Sigmoid colon (tissue), 4 donors: ENCODE measurements around the genes SPEF1 and SLC23A2.

GRCh38 chr20:3766865-3767478 is 581 bp downstream of the ADISSP start:
- PRO-cap: no peak
- RAMPAGE, long total RNA, 4 experiments: no peak in any of the 4 experiments

DNA sequence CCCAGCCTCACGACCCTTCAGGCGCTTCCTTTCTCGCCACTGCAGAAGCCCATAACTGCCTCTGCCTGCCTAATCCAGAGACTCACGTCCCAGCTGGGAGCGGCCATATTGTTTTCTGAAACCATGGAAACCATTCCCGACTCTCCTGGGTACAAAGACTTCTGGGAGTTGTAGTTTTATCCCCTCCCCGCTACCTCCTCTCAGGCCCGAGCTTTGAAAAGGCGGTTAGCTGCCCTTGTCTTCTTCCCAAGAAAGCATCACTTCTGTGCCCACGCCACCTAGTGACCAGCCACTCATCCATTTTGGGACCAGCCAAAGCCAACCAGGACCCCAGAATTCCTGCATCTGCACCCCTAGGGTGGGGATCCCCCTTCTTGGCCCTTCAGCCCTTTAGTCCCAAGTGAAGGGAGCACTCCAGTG is at the start of gene SPEF1:
Gene SPEF1, minus strand, starts transcription at position 117 of the 420 bp plus-strand sequence.
- PRO-cap: no peak
- RAMPAGE, long total RNA, 4 experiments: no peak in any of the 4 experiments

DNA sequence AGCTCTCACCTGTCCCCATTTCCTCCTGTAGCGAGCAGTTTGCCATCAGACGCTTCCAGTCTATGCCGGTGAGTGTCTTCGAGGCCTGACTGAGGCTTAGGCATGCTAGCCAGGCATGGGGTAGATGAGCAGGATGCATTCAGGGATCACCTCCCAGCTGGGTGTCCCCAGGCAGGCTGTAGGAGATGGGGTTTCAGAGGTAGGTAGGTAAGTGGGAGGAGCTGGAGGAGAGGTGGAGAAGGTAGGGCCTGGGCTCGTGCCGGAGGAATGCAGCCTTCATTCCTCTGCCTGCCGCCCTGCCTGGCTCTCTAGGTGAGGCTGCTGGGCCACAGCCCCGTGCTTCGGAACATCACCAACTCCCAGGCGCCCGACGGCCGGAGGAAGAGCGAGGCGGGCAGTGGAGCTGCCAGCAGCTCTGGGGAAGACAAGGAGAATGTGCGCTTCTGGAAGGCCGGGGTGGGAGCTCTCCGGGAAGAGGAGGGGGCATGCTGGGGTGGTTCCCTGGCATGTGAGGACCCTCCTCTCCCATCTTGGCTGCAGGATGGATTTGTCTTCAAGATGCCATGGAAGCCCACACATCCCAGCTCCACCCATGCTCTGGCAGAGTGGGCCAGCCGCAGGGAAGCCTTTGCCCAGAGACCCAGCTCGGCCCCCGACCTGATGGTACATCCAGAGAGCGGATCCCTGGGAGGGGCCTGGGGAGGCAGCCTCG is 4.5 kb downstream of the CDC25B start:
- PRO-cap: no peak
- RAMPAGE, long total RNA, 4 experiments: no peak in any of the 4 experiments

DNA sequence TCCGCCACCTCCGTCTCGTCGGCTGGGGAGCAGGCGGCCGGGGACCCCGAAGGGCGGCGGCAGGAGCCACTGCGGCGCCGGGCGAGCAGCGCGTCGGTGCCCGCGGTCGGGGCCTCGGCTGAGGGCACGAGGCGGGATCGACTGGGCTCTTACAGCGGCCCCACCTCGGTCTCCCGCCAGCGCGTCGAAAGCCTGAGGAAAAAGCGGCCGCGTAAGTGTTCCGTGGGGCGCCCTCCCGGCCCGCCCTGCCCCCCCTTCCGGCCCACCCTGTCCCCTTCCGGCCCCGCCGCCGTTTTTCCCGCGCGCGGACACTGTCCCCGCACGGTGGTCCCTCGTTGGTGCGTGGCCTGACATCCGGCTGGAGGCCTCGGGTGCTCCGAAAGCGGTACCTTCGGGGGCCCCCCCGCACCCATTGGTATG is 341 bp downstream of the PANK2 start:
- PRO-cap: no peak
- RAMPAGE, long total RNA, 4 experiments: start-site peak on the plus strand in 1 of 4 experiments, centred at positions 113 to 302 of the sequence, 8 to 20 reads per replicate

- PRO-cap: no peak
- RAMPAGE, long total RNA, 4 experiments: no peak in any of the 4 experiments
Measured at GRCh38 chr20:3924815-3925436, 35.7 kb downstream of the PANK2 start.

DNA sequence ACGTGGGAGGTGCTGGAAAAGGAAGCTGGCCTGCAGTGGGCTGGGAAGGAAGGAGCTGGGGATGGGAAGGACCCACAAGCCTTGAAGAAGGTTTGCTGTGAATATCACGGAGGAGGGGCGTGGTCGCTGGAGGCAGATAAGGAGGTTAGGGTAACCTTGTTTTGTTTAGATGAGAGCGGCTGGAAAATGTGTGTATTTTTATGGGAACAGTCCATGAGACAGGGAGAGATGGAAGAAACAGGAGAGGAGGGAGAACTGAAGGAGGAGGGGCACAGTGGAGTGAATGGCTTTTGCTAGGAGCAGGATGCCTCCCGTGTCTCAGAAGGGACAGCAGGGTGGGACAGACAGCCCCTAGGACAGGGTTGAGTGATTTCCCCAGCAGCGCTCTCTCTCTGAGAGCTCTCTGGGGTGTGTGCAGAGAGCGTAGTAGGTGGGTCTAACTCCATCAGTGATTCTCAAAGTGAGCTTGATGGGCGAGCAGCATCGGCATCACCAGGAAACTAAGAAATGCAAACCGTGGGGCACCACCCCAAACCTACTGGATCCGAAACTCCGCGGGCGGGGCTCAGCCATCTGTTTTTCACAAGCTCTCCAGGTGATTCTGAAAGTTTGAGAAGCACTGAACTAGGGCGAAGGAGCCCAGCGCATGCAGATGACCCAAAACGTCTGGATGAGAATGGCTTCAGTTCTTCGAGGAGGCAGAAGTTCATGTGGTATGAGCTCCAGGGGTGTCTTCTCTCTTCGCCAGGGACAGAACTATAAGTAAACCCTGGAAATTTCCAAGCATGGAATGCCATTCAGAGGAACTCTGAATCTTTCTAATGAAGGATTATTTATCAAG is 13.8 kb upstream of the SMOX start:
- PRO-cap: no peak
- RAMPAGE, long total RNA, 4 experiments: no peak in any of the 4 experiments

GRCh38 chr20:4153236-4153651 is 4.6 kb downstream of the SMOX start:
- PRO-cap: no peak
- RAMPAGE, long total RNA, 4 experiments: no peak in any of the 4 experiments

GRCh38 chr20:4183265-4183481 is 34.5 kb downstream of the SMOX start:
- PRO-cap: no peak
- RAMPAGE, long total RNA, 4 experiments: no peak in any of the 4 experiments

DNA sequence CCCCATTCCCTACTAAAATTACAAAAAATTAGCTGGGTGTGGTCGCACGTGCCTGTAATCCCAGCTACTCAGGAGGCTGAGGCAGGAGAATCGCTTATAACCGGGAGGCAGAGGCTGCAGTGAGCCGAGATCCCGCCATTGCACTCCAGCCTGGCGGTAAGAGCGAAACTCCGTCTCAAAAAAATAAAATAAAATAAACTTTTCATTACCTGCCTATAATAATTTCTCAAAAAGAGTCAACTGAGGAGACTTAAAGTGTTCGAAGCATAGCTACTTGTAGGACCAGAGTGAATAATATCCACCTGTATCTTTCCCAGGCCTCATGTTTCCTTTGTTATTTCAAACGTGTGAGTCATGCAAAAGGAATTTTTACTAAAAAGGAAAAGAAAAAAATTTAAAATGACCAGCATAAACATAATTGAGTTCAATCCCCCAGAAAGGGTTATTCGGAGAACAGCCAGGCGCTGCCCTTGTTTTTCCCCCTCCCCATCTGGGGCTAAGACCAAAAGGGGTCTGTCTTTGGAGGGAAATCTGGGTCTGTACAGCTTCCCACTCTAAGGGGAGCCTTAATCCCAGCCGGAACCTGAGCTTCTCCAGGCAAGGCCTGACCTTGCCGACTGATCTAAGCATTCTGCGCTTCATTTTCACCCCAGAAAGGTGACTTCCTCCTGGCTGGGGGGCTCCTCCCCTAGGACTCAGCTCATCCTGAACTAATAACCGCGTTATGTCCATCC is 17.5 kb downstream of the PRNP start:
- PRO-cap: no peak
- RAMPAGE, long total RNA, 4 experiments: no peak in any of the 4 experiments

- PRO-cap: no peak
- RAMPAGE, long total RNA, 4 experiments: no peak in any of the 4 experiments
Measured at GRCh38 chr20:4814144-4814603, 9.2 kb downstream of the RASSF2 start.

GRCh38 chr20:4886015-4886272 is 62.5 kb upstream of the RASSF2 start:
- PRO-cap: no peak
- RAMPAGE, long total RNA, 4 experiments: no peak in any of the 4 experiments

- PRO-cap: no peak
- RAMPAGE, long total RNA, 4 experiments: no peak in any of the 4 experiments
Measured at GRCh38 chr20:4919162-4919893, 82.0 kb downstream of the SLC23A2 start.

GRCh38 chr20:4922117-4922684 is 79.1 kb downstream of the SLC23A2 start:
- PRO-cap: no peak
- RAMPAGE, long total RNA, 4 experiments: no peak in any of the 4 experiments

DNA sequence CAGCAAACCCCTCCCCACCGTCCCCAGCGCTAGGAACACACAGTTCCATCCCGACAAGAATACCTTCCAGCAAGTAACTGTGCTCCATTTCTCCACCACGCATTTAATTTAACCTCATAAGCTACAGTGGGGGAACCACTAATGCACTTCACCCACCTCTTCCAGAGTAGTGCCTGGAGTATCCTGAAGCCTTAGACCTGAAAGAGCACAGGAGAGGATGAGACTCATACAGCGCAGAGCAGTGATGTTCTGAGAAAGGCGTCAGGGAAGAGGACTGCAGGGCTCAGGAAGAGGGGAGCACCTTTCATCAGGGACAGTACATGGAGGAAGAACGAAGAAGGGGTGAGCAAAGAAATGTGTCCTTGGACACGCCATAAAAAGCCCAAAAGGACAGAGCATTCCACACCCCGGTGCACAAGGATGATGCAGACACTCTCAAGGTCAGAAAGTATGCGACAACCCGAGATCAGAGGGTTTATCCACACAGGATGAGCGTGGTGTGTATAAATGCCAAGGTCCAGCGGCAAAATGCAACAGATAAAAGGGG is 64.6 kb downstream of the SLC23A2 start:
- PRO-cap: no peak
- RAMPAGE, long total RNA, 4 experiments: no peak in any of the 4 experiments

DNA sequence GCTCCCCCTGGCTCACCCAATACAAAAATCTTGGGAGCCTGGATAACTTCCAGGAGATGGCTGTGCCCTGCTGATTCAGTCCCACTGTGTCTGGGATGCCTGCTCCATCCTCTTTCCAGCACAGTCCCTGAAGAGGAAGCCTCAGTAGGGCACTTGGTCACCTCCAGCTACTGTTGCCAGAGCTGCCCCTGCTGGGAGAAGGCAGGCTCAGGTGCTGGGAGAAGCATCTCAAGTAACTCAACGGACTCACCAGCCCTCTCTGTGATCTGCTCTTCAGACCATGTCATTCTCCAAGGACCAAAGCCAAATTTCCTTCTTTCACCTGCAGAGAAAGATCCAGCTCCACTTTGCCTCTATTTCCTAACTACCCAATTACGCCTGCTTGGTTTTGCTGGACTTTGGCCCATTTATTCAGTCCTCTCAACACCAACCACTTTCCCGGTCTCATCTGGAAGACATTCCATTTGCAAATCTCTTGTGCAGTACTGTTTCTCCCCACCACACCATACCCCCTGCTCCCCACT is 53.3 kb downstream of the SLC23A2 start:
- PRO-cap: no peak
- RAMPAGE, long total RNA, 4 experiments: no peak in any of the 4 experiments

DNA sequence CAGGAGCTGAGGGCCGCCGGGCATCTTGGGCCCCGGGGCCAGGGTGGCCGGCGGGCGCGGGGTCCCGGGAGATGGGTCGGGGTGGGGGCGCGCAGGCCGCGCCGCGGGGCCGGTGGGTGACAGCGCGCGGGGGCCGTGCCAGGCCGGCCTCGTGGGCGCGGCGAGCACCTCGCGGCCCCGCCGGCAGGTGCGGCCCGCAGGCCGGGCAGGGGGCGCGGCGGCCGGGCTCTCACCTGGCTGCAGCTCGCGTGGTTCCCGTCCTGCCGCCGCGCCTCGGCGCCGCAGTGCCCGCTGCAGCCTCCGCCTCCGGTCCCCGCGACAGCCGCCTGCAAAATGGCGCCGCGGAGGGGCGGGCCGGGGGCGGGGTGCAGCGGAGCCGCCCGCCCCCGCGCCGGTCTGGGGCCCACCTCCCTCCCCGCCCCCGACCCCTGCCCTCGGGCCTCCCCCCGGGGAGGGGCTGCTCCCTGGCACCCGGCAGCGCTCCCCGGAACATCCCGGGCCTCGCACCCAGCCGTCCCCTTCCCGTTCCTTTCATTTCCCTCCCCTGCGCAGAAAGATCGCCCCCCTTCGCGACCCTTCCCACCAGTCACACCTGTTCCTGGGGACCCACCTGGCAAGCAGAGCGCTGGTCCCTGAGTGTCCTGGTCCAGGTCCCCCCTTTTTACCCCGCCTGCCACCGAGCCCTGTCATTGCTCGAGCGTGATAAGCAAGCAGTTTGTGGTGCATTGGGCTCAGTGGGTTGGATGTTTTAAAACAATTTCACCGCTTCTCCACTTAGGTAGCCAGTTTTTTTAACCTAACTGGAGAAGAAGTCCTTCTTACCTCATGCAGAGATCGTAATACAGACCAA is at the start of gene SLC23A2:
Gene SLC23A2, minus strand, starts transcription at position 338 of the 850 bp plus-strand sequence.
- PRO-cap: unidirectional peak, minus-strand start at position 328 of the sequence
- RAMPAGE, long total RNA, 4 experiments: start-site peak on the minus strand in 4 of 4 experiments, centred at positions 295 to 318 of the sequence, 27 to 108 reads per replicate

DNA sequence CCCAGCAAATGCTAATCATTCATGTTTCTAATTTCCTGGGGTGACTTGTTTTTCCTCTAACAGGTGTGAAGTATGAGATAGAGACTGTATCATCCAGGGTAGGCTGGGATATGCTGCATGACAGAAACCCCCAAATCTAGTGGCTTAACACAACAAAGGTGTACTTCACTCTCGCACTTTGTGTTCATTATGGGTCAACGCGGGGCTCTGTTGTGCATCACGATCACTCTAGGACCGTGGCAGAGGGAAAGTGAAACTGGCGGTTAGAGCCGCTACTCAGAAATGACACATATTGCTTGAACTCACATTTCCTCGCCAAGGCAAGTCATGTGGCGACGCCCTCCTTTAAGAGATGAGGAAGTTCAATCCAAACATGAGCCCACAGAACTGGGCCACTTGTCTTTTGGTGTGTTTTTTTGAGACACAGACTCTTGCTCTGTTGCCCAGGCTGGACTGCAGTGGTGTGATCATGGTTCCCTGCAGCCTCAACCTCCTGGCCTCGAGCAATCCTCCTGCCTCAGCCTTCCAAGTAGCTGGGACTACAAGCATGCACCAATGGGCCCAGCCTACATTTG is 34.4 kb downstream of the TMEM230 start:
- PRO-cap: no peak
- RAMPAGE, long total RNA, 4 experiments: no peak in any of the 4 experiments

DNA sequence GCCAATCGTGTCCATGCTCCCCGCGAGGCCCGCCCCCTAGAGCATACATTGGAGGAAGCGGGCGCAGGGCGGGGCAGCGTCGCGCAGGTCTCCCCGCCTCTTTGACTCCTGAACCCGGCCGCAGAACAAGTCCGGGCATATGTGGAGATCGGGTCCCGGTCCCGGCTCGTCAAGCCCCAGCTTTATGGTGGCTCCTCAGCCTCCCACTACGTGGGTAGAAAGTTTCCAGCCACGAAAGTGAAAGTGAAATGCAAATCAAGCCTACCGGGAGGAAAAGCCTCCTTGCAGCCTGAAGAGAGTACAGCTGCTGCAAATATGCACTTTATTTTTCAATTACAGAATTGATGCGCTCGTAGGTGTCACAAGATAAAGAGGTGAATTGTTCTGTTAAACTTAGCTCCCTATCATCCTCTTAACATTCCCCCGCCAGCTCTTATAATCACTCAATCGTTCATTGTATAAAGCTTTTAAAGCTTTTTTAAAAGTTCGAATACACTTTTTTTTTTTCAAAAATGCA is 352 bp upstream of the PCNA start:
- PRO-cap: bidirectional peak, plus-strand start at position 128 of the sequence, minus-strand start outside the sequence
- RAMPAGE, long total RNA, 4 experiments: no peak in any of the 4 experiments

- PRO-cap: no peak
- RAMPAGE, long total RNA, 4 experiments: no peak in any of the 4 experiments
Measured at GRCh38 chr20:5165890-5166621, 39.2 kb downstream of the CDS2 start.

DNA sequence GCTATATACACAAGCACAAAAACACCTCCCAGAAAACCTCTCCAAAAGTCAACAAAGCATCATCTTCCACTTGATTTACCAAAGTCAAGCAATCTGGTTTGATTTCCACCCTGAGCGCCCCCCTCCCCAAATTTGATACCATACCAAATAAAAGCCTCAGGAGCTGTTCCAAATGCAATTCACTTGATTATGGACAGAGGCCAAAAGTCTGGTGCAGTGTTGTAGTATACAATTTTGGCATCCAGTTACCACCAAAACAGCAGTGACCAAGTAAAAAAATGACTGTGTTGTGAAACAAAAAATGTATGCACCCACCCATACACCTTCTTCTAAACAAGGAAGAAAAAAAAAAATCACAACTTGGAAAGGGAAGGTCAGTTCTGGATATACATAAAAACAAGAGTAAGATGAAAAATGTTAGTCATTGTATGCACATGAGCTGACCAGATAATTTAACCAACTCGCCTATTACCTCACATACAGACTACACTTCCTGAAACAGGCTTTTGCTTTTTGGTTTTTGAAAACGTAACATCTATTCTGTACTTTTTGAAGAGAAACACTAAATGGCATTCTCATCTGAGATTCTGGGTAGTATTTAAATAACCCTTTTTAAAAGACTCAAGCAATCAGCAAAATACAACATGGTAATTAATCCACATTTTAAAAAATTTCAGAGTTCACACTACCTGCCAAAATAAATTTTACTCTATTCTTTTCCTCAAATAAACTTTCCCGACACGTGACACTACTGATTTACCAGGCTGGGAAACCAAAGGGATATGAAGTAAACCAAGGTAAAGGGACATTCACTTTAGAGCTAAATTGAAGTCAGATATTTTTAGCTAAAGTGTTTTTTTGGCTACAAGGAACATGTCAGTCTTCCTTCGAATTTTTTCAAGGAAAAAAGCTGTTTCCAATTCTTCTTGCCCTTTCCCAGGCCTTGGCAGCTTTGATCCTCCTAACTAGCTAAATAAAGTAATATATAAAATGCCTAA is 2.2 kb downstream of the GPCPD1 start:
- PRO-cap: no peak
- RAMPAGE, long total RNA, 4 experiments: no peak in any of the 4 experiments